Amniotic epithelial cell (primary cell): ENCODE results near the gene NOL8.

DNA sequence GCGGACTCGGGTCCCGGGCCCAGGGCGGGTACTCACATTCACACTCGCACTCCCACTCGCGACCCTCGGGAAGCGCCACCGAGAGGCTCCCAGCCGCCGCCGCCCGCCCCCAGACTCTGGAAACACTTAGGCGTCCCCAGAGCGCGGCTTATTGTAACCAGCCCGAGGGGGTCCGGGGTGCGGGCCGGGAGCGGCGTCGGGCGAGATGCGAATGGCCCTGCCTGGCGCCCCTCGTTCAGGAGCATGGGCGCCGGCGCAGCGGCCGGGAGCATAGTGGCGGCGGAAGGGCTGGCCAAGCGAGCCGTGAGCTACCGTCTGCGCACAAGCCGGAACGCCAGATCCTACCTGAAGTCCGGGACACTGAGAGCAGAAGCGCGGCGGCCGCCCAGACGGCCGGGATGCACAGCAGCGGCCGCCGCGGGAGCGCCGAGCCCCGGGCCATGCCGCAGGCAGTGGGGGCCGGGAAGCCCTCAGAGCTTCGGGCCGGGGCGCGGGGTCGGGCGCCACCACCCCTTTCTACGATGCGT is 443 bp downstream of the ROR2 start:
- RRBS, result 2% methylated on average over 35 of the region's 65 CpGs

DNA sequence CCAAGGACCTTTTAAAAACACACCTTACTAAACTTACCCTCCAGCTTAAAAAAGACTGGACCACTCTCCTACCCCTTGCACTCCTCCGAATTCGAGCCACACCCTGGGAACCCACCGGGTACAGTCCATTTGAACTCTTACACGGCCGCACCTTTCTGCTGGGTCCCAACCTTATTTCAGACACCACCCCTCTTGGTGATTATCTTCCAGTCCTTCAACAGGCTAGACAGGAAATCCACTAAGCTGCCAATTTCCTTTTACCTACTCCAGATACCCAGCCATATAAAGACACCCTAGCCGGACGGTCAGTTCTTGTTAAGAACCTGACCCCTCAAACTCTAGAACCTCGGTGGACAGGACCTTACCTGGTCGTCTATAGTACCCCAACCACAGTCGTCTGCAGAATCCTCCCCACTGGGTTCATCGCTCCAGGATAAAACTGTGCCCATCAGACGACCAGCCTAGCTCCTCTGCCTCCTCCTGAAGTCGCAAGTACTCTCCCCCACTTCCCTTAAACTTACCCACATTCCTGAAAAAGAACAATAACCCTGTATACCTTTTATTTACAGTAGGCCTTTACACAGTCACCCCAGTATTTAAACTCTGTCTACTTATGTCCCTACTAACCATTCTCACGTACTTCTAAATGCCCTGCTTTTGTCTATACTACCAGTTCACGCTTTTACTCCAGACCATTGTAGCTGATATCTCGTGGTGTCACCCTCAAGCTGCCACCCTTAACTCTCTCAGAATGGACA is 38.0 kb downstream of the SPTLC1 start:
- RRBS, result no CpG with 5 or more reads among the region's 16 CpGs

DNA sequence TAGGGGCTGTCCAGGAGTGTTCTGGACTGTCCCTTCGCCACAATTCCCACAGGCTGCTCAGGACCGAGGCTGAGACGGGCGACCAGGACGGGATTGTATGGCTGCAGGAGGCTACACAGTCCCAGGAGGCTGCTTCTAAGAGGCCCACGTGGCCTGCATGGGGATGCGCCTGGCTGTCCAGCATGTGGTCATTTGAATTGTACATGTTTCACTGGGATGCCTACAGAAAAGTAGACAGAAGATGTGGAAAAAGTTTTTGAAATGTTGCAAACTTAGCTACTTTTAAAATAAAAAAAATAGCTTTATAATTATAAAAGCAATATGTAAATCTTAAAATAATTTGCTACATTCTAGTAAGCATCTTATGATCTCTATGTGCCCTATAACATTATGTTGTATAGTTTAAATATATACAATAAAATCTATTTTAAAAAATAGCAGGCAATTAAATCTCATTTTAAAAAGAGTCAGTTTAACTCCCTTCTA is 32.7 kb upstream of the SPTLC1 start:
- RRBS, result no CpG with 5 or more reads among the region's 7 CpGs

- RRBS, result no CpG with 5 or more reads among the region's 14 CpGs
Observed at GRCh38 chr9:92314134-92315340, 10.6 kb downstream of the NOL8 start.

- RRBS, result no CpG with 5 or more reads among the region's 38 CpGs
Observed at GRCh38 chr9:92325006-92325757, at the start of gene NOL8. Gene NOL8 (minus strand): TSS chr9:92325350.

GRCh38 chr9:92349966-92350730 is 24.4 kb downstream of the CENPP start:
- RRBS, result no CpG with 5 or more reads among the region's 6 CpGs

DNA sequence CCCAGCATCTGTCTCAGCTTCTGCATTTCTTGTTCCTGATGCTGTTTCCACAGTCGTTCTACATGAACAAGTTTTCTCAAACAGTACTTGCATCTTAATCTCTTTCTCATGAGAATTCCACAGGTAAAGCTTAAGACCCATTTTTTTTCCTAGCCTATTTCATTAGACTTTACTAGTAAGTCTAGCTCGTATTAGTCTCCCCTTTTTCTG is 49.2 kb upstream of the OMD start:
- RRBS, result no CpG with 5 or more reads among the region's 2 CpGs

- RRBS, result no CpG with 5 or more reads among the region's 3 CpGs
Observed at GRCh38 chr9:92482132-92482644, 53.6 kb downstream of the ECM2 start.

GRCh38 chr9:92618373-92619183 is 51.4 kb downstream of the IPPK start:
- RRBS, result no CpG with 5 or more reads among the region's 15 CpGs

DNA sequence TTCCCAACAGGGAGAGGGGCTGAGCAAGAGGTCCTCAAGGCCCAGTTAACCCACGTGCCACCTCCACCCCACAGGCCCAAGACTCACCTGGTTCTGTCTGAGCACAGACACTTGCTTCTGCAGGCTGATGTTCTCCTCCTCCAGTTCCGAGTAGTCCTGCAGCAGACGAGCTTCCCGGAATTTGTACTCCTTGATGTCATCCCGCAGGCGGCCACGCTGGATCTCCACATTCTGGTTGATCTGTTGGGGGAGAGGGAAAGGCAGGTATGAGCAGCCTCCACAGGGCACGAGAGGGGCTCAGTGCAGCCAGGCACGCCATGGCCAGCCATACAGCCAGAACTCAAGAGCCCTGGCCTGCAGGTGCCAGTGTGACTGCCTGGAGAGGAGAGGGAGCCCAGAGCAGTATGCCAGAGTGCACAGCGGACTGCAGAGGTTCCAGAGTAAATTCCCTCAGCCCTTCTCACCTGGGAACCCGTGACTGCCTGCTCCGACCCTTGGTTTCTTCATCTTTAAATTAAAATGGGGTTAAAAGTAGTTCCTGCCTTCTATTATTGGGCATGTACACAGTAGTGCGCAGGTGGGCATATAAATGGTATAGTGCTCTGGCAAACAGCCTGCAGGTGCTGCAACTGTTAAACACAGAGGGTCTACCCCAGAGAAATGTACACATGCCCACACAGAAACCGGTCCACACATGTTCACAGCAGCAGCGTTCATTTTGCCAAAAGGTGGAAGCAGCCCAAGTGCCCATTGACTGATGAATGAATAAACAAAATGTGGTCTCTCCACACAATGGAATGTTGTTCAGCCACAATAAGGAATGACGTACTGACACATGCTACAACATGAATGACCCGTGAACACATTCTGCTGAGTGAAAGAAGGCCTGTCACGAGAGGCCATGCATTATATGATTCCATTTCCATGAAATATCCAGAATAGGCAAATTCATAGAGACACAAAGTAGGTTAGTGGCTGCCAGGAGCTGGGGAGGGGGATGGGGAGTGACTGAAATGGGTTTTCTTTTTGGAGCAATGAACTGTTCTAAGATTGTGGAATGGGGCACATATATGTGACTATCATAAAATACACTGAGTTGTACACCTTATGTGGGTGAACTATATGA is 41.7 kb downstream of the BICD2 start:
- RRBS, result no CpG with 5 or more reads among the region's 18 CpGs

DNA sequence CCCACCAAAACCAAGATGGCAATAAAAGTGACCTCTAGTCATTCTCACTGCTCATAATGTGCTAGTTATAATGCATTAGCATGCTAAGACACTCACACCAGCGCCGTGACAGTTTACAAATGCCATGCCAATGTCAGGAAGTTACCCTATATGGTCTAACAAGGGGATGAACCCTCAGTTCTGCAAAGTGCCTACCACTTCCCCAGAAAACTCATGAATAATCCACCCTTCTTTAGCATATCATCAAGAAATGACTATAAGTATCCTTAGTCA is 4.6 kb upstream of the BICD2 start:
- RRBS, result no CpG with 5 or more reads among the region's 2 CpGs

GRCh38 chr9:92912994-92913446 is 34.3 kb upstream of the FGD3 start:
- RRBS, result 75% methylated on average over 3 of the region's 23 CpGs

- RRBS, result no CpG with 5 or more reads among the region's 11 CpGs
Observed at GRCh38 chr9:93029651-93030185, 28.8 kb upstream of the SUSD3 start.

DNA sequence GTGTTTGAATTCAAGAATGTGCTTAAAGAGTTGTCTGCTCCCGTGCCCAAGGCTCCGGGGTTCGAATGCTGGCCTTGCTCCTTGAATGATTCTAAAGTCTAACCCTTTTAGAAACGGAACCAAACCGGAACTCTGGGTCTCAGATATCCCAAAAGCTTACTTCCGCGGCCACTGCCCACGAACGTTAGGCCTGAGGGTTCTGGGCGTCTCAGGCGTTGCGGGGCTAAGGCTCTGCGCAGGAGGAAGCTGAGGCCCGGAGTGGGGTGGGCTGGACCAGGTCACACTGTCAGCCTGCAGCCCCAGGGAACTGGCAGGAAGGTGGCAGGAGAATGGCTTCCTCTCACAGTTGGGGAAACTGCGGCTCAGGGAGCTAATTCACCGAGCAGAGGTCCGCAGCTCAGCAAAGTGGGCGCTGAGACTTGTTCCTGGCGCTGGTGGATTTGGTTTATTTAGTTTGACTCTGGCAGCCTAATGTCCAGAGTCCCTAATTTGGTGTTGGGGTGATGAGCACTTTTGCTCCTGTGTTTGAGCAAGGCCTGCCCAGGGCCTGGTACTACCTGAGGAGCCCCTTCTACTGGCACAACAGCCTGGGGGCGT is 1.0 kb downstream of the SUSD3 start:
- RRBS, result 72% methylated on average over 2 of the region's 20 CpGs

DNA sequence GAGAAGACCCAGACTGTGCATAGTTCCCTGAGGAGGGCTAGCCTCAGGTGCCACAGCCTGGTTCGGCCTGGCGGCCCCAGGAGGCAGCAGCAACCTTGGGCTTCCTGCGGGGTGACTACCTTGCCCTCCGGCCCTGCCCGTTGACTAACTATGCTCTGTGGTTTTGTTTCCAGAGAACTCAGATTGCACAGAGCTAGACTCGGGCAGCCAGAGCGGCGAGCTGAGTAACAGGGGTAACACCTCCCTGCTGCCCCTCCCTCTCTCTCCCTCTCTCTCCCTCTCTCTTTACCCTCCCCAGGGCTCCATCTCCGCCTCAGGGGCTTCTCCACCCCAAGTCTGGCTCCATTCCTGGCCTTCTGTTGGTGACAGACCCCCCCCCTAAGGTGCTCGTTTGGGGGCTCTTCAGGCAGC is 15.7 kb downstream of the CARD19 start:
- RRBS, result no CpG with 5 or more reads among the region's 10 CpGs

DNA sequence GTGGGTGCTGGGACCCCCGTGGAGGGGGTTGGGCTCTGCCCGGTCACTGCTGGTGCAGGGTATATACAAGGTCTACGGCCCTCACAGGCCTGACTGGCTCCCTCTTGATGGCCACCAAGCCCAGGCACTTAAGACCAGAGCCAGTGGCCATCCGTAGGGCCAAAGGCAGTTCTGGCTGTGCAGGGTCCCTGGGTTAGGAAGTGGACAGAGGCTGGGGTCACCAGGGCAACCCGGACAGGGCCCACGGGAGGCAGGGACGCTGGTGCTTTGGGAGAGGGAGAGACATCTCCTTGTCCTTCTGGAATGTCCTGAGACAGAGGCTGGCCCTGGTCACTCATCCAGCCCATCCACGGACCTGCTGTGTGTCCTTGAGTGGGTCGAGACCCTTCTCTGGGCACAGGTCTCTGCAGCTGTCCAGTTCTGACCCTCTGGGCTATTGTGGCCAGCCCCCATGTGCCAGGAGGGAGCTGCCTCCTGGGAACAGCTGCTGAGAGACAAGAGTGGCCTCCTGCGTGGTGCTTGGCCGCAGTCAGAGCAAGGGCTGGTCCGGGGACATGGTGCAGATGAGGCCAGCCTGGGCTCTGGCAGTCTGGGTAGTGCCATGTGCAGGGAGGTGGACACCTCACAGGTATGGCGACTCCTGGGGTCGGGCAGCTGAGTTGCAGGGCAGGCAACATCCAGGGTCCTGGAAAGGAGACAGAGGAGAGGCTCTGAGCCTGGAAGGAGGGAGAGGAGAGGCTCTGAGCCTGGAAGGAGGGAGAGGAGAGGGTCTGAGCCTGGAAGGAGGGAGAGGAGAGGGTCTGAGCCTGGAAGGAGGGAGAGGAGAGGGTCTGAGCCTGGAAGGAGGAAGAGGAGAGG is 12.3 kb downstream of the NINJ1 start:
- RRBS, result no CpG with 5 or more reads among the region's 14 CpGs

DNA sequence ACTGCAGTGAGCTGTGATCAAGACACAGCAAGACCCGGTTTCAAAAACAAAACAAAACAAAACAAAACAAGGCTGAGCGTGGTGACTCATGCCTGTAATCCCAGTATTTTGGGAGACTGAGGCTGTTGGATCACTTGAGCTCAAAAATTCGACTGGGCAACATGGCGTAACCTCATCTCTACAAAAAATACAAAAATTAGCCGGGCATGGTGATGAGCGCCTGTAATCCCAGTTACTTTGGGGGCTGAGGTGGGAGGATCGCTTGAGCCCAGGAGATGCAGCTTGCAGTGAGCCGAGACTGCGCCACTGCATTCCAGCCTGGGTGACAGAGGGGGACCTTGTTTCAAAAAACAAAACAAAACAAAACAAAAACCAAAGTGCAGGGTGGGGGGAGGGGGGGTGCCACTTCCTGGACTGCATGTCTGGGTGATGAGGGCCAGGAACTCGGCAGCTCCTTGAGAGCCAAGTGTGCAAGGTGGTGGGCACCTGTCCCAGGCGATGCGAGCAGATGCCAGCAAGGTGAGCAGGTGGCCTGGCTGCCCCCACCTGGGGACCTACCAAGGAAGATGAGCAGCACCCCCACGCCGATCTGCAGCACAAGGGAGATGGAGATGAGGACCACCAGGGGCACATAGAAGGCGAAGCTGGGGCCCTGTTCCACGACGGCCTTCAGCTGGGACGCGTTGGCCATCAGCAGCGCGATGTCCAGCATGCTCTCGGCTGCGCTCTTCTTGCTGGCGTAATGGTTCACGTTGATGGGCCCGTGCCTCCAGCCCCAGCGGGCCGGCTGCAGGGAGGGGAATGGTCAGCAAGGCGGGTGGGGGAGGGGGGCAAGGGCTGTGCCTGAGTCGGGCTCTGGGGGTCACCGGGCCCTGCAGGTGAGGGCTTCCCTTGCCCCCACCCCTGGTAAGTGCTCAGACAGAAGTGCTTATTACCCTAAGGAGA is 7.9 kb downstream of the NINJ1 start:
- RRBS, result 49% methylated on average over 4 of the region's 31 CpGs

DNA sequence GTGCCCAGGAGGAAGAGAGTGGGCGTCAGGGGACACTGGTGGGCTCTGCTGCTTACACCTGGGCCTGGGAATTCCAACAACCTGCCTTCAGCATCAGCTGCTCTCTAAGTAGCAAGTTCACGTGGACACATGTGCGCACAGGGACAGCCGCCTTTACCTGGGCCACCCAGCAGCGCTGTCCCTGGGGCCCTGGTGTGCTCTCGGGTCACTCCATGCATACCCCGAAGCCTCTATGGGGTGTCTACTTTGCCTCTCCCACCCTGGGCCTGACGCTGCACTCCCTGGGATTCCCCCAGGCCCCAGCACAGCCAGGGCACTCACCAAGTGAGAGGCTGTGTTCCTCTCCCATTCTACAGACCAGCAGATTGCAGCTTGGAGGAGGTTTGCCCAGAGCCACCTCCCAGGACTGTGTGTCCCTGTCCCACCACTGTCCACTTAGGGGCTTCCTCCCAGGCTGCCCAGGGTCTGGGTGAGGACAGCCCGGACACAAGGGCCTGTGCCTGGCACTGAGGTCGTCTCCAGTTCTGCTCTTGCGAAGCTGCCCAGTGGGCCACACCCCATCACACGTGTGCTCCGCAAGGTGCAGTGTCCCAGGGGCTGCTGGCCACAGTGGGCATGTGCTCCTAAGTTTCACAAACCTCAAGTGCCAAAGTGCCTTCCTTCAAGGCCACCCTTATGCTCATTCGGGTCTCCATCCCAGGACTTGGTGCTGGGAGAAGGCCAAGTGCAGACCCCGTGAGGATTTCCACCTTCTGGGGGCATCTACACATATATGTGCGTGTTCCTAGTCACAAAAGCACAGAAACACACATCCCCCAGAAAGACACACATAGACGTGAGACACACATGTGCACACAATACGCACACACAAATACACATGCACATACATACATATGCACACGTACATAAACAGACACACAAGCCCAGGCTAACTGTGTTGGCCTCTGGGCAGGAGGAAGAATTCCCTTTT is 5.8 kb downstream of the NINJ1 start:
- RRBS, result no CpG with 5 or more reads among the region's 19 CpGs

DNA sequence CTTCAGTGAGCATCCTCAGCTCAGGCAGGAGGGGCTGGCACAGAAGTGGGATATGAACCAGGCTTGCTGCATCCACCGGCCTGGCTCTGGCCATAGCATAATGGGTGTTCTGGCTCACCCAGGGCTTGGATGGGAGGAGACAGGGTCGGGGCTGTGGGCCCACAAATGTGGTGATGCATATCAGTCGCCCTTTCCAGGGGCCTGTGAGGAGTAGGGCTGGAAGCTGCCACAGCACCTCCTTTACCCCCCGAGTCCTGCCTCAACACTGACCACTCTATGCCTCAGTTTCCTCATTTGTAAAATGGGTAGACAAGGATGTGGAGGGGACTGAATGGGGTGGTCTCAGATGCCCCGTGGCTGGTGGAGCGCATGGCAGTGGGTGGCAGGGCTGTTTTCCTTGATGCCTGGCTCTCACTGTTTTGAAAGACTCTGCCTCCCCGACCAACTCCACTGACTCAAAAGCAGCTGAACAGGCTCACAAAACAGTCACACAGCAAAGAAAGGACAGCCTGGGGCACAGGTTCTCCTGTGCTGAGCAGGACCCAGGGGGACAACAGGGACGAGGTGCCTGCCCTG is 3.6 kb downstream of the NINJ1 start:
- RRBS, result no CpG with 5 or more reads among the region's 8 CpGs

- RRBS, result no CpG with 5 or more reads among the region's 10 CpGs
Observed at GRCh38 chr9:93512042-93512841, 58.9 kb upstream of the FAM120AOS start.